Myometrial cell (primary cell): ENCODE measurements around a stretch of chr14.

DNA sequence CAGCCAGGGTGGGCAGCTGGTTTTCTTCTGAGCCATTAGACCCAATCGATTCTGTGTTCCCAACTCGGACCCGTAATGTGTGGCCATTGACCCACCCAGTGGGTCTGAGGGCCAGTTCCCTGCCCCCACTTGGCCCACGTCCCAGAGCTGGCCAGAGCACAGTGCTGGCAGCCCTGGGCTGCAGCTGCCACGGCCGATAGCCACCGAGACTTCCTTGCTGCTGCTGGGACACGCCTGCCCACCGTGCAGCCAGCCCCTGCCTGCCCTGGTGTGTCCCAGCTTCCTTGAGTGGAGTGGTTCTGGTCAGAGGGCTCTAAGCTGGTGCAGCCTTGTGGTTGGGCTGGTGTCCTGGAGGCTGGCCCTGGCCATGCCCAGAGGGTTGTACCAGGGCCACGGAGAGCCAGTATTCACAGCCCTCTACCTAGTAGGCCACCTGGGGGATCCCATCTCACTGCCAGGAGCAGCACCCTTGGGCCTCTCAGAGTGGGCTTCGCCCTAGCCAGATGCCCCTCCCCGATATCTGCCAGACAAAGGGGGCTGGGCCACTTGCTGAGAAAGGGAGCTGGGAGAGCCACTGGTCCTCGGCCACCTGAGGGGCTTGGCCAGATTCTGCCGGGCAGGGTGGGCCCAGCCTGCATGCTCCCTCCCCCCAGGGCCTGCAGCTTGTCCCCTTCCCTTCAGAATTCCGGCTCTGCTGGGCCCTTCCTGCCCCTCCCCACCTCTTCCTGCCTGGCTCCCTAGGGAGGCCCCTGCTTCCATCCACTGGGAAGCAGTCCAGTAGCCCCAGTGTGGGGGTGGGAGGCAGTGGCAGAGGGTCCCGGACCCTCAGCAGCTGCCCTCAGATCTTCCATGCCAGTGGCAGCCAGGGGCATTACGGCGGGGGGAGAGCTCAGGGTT, 2.1 kb downstream of the CRIP2 start:
- RAMPAGE, long total RNA: no peak

DNA sequence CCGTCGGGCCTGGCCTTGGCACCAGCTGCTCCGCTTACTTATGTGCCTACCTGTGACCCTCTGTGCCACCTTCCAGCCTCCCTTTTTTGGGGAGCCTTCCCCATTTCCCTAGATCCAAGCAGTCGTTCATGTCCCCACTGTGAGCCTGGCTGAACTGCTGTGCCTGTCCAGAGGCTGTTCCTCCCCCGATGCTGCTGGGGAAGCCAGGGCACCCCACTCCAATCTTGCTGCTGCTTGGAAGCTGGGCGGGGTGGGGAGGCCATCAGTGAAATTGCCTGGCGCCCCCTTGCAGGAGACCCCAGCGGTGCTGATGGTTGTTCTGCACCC, 2.3 kb downstream of the TEDC1 start:
- RAMPAGE, long total RNA: no peak

- RAMPAGE, long total RNA: no peak
These were observed 7.5 kb downstream of the TEDC1 start for GRCh38 chr14:105498291-105499243.

GRCh38 chr14:105529339-105530755, 3.5 kb downstream of the TMEM121 start:
- RAMPAGE, long total RNA: no peak

DNA sequence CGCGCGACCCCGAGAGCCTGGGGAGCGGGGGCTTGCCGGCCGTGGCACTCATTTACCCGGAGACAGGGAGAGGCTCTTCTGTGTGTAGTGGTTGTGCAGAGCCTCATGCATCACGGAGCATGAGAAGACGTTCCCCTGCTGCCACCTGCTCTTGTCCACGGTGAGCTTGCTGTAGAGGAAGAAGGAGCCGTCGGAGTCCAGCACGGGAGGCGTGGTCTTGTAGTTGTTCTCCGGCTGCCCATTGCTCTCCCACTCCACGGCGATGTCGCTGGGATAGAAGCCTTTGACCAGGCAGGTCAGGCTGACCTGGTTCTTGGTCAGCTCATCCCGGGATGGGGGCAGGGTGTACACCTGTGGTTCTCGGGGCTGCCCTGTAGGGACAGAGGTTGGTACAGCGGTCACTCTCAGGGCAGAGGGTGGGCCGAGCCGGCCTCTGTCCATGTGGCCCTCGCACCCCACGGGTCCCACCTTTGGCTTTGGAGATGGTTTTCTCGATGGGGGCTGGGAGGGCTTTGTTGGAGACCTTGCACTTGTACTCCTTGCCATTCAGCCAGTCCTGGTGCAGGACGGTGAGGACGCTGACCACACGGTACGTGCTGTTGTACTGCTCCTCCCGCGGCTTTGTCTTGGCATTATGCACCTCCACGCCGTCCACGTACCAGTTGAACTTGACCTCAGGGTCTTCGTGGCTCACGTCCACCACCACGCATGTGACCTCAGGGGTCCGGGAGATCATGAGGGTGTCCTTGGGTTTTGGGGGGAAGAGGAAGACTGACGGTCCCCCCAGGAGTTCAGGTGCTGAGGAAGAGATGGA, 215.2 kb downstream of the TMEM121 start:
- RAMPAGE, long total RNA: no peak

DNA sequence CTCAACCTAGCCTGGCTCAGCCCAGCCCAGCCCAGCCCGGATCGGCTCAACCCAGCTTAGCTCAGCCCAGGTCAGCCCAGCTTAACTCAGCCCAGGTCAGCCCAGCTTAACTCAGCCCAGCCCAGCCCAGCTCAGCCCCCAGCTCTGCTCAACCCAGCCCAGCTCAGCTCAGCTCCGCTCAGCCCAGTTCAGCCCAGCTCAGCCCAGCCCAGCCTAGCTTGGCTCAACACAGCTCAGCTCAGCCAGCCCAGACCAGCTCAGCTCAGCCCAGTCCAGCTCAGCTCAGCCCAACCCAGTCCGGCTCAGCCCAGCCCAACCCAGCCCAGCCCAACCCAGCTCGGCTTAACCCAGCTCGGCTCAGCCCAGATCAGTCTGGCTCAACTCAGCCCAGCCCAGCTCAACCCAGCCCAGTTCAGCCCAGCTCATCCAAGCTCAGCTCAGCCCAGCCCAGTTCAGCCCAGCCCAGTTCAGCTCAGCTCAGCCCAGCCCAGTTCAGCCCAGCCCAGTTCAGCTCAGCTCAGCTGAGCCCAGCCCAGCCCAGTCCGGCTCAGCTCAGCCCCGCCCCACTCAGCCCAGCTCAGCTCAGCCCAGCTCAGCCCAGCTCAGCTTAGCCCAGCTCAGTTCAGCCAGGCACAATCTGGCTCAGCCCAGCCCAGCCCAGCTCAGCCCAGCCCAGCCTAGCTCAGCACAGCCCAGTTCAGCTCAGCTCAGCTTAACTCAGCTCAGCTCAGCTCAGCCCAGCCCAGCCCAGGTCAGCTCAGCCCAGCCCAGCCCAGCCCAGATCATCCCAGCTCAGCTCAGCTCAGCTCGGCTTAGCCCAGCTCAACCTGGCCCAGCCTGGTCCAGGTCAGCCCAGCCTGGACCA, 331.7 kb downstream of the TMEM121 start:
- RAMPAGE, long total RNA: no peak

GRCh38 chr14:105859450-105860421, 333.4 kb downstream of the TMEM121 start:
- RAMPAGE, long total RNA: no peak

DNA sequence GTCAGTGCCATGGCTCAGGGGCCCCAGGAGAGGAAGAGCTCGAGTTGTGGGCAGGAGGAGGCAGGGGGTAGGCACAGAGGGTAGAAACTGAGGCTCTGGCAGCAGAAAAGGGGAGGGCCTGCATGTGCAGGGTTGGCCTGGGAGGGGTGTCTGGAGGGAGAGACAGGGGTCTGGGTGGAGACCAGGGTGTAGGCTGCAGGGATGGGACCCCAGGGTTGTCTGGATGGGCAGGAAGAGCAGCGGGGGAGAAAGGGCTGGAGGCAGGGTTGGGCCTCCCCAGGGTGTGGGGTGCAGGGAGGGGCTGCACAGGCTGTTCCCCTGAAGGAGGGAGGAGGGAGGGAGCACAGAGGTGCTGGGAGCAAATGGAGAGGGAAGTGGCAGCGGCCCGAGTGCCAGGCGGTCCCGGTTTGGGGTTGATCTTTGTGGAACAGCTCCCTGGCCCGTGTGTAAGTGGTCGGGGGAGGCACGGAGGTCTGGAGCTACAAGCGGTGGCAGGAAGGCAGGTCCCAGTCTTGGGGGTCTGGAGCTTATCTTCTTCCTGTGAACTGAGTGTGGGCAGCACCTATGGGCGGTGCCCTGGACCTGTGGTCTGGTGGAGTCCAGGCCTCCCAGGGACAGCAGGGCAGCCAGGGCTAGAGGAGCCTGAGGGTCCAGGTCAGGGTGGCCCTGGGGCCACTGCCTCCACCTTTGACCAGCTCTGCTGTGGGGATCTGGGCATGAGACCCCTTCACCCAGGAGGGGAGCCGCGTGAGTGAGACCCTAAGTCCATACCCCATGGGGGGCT, 391.6 kb downstream of the TMEM121 start:
- RAMPAGE, long total RNA: no peak

DNA sequence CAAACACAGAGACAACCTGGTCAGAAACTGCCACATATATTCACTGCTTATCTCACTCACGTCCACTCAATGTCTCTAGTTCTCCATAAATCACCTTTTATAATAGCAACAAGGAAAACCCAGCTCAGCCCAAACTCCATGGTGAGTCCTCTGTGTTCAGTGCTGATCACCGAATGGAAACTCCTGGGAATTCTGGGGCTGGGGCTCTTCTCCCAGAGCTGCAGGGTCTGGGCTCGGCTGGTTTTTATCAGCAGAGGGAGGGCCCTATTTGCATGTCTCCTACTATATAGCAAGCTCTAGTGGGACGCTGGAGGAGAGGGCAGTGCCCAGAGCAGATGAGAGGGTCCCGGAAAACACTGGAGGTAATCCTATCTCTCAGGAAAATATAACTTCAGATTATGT, 590.6 kb downstream of the TMEM121 start:
- RAMPAGE, long total RNA: no peak

DNA sequence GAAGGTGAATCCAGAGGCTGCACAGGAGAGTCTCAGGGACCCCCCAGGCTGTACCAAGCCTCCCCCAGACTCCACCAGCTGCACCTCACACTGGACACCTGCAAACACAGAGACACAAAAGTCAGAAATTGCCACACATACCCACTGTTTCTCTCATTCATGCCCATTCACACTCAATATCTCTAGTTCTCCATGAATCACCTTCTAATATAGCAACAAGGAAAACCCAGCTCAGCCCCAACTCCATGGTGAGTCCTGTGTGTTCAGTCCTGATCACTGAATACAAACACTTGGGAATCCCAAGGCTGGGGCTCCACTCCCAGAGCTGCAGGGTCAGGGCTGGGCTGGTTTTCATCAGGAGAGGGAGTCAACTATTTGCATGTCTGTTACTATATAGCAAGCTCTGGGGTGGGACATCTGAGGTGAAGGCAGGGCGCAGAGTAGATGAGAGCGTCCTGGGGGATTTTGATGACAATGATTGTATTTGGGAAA, 603.4 kb downstream of the TMEM121 start:
- RAMPAGE, long total RNA: no peak

DNA sequence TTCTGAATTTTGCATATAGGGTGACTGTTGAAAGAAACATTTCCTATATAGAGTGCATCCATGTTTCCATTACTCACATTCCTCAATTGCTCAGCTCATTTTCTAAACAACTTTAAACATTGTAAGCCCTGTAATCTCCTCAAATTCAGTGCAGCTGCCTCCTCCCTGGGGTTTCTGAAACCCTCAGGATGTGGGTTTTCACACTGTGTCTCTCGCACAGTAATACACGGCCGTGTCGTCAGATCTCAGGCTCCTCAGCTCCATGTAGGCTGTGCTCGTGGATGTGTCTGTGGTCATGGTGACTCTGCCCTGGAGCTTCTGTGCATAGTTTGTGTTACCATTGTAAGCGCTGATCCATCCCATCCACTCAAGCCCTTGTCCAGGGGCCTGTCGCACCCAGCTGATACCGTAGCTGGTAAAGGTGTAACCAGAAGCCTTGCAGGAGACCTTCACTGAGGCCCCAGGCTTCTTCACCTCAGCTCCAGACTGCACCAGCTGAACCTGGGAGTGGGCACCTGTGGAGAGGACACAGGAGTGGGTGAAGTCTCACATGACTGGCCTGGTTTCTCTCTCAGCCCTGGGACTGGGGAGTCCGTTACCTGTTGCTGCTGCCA, 658.4 kb downstream of the TMEM121 start:
- RAMPAGE, long total RNA: no peak

DNA sequence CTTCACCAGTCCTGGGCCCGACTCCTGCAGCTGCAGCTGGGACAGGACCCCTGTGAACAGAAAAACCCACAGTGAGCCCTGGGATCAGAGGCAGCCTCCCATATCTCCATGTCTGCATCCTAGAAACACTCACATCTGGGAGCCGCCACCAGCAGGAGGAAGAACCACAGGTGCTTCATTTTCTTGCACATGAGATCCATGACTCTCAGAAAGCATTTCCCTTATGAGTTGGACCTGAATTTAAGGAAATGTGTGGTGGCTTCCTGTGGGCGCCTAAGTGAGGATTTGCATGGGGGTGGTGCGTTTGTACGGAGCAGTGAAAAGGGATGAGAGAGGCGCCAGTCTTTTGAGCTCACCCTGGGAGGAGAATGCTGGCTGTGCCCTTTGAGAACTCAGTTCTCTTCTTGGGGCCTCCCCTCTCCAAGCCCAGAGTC, 895.6 kb downstream of the TMEM121 start:
- RAMPAGE, long total RNA: no peak

- RAMPAGE, long total RNA: no peak
These were observed 956.0 kb downstream of the TMEM121 start for GRCh38 chr14:106482264-106482826.

- RAMPAGE, long total RNA: no peak
These were observed 1052.7 kb downstream of the TMEM121 start for GRCh38 chr14:106578920-106579549.